Parietal lobe (tissue), 2 donors: ENCODE results near the genes SCN4B and ATP5MG.

DNA sequence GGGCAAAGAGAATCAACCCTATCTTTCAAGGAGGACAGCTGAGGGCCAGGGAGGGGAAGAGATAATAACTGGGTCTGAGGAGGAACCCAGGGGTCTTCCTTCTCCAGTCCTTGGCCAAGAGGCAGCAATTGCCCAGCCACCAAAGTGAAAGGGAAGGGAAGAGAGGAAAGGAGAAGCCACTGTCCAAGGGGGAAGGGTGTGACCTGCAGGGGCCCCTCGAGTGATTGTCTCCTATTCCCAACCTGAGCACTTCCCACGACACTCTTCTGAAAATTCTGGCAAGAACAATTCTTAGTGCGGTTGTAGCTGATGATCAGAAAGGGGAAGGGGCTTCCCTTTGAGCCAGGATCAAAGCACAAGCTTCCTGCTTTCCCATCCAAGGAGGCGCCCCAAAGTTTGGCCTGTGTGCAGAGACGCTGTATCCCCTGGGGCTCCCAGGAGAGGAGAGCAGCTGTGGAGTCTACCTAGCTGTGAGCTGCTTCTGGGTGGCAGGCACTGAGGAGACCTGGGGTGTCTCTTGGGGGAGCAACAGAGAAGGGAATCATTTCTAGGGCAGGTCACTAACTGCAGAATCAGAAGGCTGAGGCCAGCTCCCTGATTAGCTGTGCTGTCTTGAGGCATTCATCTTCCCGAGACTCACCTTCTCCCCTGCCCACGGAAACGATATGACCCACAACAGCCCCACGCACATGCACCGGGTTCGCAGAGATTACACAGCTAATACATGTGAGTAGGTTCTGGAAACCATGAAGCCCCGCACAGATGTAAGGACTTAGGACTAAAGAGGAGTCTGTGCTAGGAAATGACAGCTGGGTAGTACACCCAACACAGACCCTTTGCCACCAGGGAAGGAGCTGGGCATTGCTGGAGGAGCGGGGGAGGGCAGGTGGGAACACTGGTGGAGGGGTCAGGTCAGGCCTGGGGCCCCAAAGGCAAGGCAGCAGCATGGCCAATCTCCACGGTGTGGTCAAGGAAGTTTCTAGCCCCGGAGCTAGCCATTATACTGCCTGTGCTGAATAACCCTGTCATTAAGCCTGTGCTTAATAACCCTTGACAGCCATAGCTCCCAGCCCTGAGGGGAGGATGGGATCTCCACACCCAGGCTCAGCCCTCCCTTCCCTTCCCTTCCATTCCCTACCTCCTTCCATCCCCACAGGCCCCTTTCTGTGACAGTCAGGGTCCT is 1.7 kb downstream of the TMPRSS4 start:
- RAMPAGE, long total RNA: no peak

DNA sequence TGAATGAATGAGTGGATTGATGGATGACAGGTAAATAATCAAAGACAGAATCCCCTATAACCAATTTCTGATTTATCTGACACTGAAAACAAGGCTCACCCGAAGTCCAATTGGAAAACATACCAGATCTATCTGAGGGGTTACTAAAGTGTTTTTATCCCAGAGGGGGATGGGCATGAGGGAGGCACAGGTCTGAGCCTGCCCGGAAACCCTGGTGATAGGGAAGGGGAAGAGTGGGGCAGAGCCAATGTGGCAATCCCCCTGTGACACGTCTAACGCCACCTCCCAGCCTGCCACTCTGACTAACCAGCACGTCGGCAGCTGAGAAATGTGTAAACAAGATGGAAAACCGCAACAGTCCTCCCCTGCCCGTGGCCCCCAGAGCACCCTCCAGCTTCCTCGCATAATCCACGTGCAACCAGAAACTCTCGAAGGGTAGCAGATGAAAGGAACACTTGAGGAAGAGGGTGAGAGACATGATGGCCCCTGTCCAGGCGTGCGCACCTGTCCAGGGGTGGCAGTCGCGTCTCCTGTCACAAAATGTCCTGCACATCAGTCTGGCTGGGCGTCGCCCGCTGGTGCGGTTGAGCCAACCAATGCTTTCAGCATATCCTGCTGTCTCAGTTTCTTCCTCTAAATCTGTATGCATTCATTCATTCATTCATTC is 4.4 kb downstream of the TMPRSS4 start:
- RAMPAGE, long total RNA: no peak

DNA sequence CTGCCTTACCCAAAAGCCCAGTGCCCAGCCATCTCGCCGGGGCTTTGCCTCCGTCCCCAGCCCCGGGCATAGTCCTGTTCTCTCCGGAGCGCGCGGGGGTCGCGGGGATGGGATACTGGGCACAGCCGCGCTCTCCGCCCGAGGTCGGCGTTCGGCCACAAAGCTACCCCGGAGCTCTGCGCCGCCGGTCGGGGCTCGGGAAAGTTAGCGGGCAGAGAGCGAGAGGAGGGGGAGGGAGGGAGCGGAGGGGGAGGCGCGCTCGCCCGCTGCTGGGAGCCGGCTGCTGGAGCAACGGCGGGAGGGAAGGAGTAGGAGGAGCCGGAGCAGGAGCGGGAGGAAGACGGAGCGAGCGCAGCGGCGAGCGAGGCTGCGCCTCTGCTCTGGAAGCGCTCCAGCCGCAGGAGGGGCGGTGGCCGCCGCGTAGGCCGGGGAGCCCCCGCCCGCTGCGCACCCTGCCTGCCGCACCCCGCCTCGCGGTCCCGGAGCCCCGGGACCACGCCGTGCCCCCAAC is at the start of gene SCN4B:
Gene SCN4B, minus strand, starts transcription at position 220 of the 511 bp plus-strand sequence.
- RAMPAGE, long total RNA: no peak

DNA sequence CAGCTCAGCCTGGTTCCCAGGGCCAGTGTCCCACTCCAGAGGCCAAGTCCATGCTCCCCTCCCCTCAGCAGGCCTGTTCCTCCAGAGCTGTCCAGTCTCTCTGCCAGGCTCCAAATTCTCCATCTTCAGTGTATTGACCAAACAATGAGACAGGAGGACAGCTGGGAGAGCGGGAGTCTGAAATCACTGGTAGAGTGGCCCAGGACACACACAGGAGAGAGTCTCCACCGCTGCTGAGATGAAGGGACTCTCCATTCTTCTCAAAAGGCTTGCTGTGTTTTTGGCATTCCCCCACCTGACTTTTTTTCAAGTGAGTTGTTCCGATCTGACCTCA is 17.6 kb upstream of the SCN2B start:
- RAMPAGE, long total RNA: no peak

GRCh38 chr11:118366309-118366893 is 7.0 kb downstream of the UBE4A start:
- RAMPAGE, long total RNA: no peak

GRCh38 chr11:118400948-118402118 is at the start of gene ATP5MG:
Gene ATP5MG (plus strand): TSS chr11:118401606.
- RAMPAGE, long total RNA: start-site peak on the plus strand at chr11:118401588-118401651, 6,809 and 2,736 reads in 2 replicates

DNA sequence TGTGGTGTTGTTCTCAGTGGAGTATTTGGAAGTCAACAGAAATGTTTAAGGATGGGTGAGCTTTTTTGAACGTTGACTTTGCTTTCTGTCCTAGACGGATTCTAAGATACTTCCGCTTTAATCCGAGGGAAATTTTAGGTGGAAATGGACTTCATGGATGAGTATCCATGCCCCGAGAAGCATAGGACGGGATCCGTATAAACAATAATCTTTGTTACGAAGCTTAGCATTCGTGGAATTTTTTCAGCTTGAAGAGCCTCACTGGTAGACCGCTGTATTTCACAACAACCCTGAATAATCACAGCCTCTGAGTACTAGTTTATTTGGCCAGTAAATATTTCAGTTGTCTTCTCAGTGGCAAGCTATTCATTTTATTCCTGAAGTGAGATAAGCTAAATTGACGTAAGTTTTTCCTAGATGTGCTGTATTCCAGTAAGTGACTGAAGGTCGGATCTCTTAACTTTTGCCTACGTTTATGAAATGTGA is 756 bp downstream of the ATP5MG start:
- RAMPAGE, long total RNA: no peak

- RAMPAGE, long total RNA: no peak
Observed at GRCh38 chr11:118580859-118581446, 8.7 kb downstream of the ARCN1 start.

- RAMPAGE, long total RNA: no peak
Observed at GRCh38 chr11:118610775-118611302, 3.4 kb downstream of the PHLDB1 start.

GRCh38 chr11:118618632-118619344 is 11.4 kb downstream of the PHLDB1 start:
- RAMPAGE, long total RNA: no peak

DNA sequence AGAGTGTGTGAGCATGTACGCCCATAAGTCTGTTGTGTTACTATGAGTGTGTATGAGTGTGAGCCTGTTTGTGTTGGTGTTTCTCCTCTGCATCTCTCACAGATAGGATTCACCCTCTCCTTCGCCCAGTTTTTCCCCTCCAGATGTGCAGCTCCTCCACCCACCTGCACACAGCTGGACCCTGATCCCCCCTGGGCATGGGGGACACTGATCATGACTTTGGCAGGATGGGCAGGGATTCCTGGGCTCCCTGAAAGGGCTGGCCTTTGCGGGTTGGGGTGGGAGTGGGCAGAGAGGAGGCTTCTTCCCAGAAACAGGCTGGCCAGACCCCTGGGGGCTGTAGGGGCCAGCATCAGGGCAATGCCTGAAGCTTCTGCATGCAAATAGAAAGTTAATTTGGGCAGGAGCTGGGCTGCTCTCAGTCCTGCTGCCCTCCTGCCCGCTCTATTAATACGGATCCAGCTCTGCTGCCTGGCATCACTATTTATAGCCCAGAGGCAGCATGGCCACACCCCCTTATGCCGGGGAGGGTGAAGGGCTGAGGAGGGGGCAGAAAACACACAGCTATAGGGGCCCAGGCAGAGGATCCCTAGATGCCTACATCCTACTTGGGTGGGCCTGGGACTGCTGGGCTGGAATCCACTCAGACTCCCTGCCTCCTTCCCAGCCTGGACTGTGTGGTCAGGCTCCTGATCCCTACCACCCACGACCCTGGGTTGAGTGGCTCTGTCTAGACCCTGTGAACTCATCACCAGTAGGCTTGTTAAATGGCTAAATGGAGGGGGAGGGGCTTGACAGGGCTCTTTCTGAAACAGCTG is 14.8 kb downstream of the PHLDB1 start:
- RAMPAGE, long total RNA: no peak

DNA sequence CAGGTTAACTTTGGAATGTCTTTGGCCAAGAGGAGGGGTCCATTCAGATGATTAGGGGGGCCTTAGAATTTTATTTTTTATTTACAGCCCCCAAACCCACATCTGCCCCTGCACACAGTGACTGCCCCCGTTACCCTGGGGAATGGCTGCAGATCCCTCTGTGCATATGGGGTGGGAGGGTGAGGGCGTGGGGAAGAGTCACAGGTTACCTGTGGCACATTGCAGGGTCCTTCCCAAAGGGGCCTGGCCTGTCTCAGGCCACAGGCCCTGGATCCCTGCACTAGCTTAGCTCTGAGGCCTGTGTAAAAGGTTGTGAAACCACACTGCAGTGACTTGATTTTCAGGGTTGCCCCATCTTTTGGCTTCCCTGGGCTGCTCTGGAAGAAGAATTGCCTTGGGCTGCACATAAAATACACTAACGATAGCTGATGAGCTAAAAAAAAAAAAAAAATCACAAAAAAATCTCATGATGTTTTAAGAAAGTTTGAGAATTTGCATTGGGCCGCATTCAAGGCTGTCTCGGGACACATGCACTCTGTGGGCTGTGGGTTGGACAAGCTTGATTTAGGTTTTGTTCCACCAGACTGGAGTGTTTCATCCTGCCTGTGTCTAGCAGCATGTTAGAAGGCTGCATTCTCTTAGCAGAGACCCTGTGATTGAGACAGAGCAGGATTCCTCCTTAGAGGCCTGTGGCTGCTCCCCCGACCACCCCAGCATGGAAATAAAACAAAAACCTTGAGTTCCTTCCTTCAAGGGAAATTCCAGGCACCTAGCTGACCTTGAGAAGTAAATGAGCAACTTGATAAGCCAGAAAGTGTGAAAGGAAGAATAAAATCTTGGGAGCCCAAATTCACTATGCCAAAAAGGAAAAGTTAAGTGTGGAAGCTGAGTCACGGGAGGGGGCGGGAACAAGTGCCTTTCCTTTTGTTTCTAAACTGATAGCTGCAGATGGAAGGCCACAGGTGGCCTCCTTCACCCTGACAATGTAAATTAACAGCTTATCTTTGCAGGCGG is 36.0 kb upstream of the TREH start:
- RAMPAGE, long total RNA: no peak

GRCh38 chr11:118751315-118752491 is 39.3 kb downstream of the DDX6 start:
- RAMPAGE, long total RNA: no peak

DNA sequence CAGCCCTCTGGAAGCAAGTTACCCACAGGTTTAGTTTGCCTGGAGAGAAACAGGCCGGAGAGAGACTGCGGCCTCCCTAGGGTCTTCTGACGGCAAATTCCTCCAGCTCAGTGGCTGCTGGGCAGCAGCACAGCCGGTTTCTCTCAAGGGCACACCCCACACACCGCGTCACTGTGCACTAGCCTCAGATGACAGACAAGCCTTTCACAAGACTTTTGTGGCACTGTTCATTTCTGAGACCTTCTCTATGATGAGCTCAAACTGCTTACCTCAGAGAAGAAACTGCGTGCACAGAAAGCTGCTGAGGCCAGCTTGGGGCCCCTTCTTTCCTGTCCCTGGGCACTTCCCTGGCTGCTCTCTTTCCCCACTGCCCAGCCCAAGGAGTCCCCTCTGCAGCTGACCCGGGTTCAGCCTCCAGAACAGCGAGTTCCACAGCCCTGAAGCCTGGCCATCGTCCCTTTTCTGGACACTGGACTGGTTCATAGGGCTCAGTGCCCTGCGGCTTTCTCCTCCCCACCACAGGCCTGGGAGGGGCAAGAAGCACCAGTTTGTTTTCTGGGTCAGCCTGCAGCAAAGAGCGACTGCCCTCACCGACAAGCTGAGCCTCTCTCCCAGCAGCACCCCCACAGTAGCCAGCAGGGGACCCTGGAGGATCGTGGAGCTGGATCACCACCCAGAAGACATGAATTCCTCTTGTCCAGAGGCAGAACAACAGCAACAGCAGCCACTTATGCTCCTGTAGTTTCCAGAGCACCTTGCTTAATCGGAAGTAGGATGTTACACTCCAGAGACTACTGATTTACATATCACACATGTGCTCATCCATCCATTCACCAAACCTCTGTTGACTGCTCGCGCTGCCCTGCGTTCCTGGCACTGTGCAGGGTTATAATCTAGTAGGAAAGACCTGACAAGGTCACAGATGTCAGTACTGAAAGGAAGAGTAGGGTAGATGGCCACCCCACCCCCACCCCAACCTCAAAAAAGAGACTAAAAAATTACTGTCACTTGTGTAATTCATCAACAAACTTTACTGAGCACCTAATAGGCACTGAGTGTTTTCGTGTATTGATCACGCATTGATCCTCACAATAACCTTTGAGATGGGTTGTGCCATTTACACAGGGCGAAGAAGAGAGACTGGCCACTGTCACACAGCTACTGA is 13.2 kb upstream of the CXCR5 start:
- RAMPAGE, long total RNA: no peak

GRCh38 chr11:118890339-118890606 is 6.6 kb downstream of the CXCR5 start:
- RAMPAGE, long total RNA: no peak

- RAMPAGE, long total RNA: no peak
Observed at GRCh38 chr11:118930091-118930771, 4.5 kb upstream of the BCL9L start.

DNA sequence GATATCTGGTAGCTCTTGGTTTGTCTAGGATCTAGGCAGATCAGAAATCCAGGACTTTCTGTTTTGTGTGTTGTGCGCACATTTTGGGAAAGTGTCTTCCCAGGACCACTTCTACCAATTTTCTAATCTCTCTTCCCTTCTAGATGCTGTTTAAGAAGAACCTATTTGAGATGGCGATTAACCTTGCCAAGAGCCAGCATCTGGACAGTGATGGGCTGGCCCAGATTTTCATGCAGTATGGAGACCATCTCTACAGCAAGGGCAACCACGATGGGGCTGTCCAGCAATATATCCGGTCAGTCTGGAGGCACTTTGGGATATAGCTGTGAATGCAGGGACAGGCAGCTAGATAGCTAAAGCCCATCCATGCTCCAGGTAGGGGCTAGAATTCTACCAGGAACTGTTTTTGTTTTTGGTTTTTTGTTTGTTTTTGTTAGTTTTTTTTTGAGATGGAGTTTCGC is 6.1 kb downstream of the VPS11 start:
- RAMPAGE, long total RNA: no peak

GRCh38 chr11:119125609-119126233 is 4.3 kb downstream of the HINFP start:
- RAMPAGE, long total RNA: no peak

GRCh38 chr11:119262510-119263365 is 54.2 kb downstream of the MCAM start:
- RAMPAGE, long total RNA: no peak

DNA sequence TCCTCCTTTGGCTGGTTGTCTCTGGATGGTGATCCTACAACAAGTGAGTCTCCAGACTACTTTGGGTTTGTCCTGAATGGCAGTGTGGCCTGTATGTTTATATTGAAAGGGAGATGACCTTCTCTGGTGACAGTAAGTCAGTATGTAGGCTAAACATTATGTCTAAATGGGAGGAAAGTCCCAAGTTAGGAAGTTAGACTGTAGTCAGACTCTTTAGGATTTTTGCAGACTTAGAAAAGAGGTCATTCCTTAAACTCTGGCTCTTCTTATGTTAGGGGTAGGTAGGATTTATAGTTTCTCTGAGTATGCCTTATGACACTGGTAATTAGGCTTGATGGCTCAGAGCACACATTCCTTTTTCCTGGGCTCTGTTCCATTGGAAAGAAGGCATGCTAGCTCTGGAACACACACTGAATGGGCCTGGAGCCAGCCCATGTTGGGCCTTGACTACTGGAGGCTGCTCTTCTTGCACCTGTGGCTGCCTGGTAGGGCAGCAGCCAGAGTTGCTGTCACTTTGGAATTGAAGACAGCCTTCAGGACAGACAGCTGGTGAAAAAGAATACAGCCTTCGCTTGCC is 18.3 kb downstream of the MCAM start:
- RAMPAGE, long total RNA: no peak